Foreskin fibroblast (primary cell): ENCODE measurements around the gene RHOJ.

DNA sequence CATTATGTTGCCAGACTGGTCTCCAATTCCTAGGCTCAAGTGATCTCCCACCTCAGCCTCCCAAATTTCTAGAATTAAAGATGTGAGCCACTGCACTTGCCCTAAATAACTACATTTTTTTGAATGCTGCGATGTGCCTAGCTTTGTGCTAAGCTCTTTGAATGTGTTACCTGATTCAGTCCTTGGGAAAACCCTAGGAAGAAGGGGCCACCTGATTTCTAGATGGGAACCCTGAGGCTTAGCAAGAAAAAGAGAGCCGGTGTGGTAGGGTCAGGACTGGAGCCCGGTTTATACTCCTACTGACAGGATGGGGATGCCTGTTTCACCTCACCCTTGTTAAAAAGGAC lies 119.7 kb downstream of the PRKCH start:
- RRBS = no CpG with 5 or more reads among the region's 3 CpGs

DNA sequence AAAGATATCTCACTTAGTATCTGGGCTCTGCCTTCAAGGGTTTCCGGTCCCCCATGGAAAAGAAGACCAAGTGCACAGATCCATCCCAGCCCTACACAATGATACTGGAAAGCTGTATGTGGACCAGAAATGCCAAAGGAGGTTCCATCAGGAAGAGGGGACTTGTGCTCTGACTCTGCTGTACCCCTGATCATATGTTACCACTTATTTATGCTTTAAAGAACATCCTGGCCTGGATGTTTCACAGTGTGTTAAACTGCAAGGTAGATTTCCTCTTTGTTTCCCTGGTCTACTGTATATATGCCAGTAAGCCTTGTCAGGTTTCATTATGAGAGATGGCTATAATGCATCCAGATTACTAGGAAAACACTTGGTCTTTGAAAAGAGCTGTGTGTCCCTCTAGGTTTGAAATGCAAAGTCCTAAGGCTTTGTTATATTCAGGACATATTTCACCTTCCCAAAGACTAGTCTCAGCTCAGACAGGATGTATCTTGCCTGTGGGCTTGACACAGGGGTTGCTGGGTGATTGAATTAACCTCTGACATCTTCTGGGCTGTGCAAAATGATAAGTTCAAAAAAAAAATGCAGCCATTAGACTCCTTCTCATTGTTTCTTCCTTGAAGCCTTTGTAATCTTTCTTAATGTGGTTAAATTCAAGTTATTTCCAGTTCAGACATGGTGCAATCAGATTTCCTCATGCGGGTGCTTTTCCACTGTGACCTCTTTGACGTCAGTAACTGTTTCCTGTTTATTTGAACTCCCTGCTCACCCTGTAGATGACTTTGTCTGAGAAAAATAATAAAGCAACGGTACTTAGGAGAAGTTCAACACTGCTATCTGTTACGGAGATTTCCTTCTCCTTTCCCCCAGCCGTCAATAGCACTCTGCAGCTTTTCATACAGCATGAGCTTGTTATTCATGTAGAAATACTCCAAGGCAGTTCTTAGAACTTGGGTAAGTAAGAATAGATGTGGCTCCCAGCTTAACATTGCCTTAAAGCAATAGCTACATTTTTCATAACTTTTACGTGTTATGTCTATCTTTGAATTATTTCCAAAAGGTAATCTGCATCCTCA lies 155.3 kb downstream of the PRKCH start:
- RRBS = no CpG with 5 or more reads among the region's 7 CpGs

- RRBS = no CpG with 5 or more reads among the region's 2 CpGs
These were observed 183.5 kb downstream of the PRKCH start for GRCh38 chr14:61504929-61505304.

DNA sequence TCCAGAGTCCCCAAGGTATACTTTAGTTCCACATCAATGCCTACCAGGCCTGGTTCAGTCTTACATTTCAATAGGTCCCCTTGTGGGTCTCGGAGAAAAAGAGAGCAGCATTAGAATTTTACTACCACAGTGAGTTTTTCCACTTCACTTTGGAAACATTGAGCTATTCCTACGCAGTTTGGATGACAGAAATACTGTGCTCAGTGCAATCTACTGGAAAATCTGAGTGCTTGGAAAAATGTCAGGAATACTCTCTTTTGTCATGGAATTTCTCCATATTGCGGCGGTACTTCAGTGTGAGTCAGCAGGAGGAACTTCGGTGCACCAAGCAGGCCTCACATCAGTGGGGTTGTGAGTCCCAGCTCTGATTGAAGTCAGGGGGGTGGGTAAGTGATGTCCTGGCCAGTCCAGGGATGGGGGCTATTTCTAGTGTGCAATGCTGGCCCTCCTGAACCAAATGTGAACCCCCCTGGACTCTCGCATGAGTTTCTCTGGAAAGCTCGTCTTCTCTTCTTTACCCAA lies 184.7 kb downstream of the PRKCH start:
- RRBS = no CpG with 5 or more reads among the region's 7 CpGs

GRCh38 chr14:61511427-61511989 lies 183.8 kb upstream of the HIF1A start:
- RRBS = no CpG with 5 or more reads among the region's 8 CpGs

- RRBS = no CpG with 5 or more reads among the region's 5 CpGs
These were observed 177.5 kb upstream of the HIF1A start for GRCh38 chr14:61517655-61518293.

DNA sequence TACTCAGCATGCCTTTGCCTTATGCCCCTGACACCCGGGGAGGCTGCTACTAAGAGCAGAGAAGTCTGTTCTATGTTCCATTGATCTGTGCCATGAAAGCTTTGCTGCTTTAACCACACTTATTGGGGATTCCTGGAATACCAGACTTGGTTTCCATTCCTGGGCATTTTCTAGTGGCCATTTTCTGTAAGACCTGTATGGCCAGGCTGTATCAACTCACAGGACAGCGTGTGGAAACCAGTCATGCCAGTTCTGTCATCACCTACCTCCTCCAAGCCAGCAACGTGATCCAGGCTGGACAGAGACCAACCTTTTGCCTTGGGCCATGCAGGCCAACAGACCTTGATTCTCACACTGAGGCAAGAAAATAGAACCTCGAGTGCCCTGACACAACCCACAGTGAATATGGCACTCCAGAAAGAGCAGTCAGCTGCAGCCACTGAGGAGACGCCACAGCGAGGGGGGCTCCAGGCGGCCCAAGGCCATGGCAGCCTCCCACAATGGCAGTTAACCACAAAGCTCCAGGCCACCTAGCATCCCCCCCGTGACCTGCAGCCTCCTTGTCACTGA lies 168.9 kb upstream of the HIF1A start:
- RRBS = no CpG with 5 or more reads among the region's 8 CpGs

GRCh38 chr14:61694707-61695375 lies 472 bp upstream of the HIF1A start:
- RRBS = no CpG with 5 or more reads among the region's 34 CpGs

- RRBS = no CpG with 5 or more reads among the region's 9 CpGs
These were observed 18.2 kb upstream of the SNAPC1 start for GRCh38 chr14:61743768-61744707.

DNA sequence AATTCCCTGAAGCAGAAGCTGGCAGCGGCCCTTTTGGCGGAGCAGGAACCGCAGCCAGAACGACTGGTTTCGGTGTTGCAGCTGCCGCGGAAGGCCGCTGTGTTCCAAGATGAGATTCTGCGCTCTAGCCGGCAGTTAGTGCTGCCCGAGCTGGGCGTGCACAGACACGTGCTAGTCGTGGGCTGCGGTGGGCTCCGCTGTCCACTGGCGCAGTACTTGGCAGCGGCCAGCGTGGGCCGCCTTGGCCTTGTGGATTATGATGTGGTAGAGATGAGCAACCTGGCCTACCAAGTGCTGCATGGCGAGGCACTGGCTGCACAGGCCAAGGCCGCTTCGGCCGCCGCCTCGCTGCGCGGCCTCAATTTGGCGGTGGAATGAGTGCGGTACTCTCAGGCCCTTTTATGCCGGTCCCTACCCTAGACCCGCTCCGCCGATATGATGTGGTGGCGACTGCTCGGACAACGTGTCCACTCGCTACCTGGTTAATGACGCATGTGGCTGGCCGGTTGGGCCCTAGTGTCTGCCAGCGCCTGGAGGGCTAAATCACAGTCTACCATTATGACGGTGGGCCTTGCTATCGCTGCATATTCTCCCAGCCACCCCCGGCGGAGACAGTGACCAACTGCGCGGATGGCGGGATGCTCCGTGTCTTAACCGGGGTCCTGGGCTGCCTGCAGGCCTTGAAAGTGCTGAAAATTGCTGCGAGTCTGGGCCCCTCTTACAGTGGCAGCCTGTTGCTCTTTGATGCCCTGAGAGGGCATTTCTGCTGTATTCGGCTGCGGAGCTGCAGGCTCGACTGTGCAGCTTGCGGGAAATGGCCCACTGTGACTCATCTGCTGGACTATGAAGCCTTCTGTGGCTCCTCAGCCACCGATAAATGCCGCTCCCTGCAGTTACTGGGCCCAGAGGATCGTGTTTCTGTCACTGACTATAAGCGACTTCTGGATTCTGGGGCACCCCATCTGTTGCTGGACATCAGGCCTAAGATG lies 52.1 kb downstream of the SYT16 start:
- RRBS = 84% methylated on average over 11 of the region's 59 CpGs

DNA sequence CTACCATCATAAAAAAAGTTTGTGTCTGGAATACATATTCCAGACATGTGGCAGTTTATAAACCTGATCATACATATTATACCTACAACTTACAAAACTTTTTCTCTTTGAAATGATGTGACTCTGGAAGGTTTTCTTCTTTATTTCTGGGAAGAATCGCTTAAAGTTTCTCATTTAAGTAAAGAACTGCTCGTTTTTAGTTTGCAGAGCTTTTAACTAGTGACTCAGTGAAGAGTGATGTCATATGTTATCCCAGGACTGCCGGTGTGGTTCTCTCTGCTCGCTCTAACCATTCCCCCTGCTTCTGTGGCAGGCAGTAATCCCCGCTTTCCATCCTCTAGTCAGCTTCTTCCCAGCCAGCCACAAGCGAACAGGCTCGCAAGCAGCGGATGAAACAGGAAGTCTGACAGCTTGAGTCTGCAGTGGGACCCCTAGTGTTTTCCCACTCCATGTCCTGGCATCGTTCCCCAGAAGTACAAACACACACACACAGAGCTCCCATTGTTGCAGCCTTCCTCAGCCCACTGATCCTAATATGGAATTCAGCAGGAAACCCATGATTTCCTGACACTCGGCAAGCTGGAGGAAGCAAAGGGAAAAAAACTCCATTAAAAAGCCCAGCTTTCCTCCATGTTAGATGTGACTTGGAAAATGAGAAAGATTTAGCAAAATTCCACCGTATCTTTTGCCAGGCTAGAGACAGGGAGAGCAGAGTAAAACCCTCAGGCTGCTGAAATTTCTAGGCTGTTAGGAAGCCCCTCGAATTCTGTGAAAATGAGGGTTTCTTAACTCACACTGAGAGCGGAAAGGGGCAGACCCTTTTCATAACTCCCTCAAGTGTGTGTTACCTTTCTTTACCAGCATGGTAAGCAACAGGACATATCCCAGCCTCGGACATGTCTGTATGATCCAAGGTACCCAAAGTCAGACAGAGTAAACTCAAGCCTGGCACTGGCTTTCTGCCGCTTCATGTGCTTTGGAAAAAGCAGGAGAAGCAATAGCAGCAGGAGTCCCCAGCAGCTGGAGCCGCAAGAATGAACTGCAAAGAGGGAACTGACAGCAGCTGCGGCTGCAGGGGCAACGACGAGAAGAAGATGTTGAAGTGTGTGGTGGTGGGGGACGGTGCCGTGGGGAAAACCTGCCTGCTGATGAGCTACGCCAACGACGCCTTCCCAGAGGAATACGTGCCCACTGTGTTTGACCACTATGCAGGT lies at the start of gene RHOJ:
RHOJ (plus strand) TSS at position 608 of the 1,214 bp plus-strand sequence.
- RRBS = no CpG with 5 or more reads among the region's 25 CpGs

GRCh38 chr14:63205050-63205331 lies 748 bp downstream of the RHOJ start:
- RRBS = no CpG with 5 or more reads among the region's 8 CpGs

DNA sequence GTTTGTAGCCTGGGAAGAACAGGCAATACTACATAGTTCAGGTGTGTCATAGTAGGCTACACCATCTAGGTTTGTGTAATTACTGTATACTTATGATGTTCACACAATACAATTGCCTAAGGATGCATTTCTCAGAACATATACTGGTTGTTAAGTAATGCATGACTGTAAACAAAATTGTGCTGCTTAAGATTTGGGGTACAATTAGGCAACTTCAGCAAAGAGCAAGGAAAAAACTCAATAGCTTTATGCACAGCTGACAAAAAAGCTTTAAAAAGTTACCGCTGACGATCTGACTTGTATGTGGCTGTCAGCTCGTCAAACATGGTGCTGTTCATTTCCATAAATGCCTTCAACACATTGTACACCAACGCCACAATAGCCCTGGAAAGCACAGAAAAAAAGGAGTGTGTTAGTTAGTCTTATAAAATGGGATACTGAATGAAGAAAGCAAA lies 63.1 kb upstream of the GPHB5 start:
- RRBS = no CpG with 5 or more reads among the region's 4 CpGs

DNA sequence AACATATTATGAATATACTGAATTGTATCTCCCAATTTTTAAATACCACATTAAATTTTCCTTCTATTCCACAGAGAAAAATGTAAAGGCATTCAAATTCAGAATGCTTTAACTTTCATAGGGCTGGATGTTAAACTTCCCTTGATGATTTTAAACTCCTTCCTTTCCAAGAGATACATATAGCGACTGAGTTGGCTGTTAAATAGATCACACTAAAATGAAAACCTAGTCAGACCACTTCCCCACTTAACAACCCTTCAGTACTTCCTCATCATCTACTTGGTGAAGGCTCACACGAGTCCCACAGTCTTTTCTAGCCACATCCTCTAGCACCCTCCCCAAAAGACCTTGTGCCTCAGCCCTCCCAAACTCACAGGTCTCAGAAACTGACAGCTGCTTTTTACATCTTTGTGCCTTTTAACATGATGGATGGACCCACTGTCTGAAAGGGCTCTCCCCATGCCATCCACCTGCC lies 65.0 kb upstream of the GPHB5 start:
- RRBS = no CpG with 5 or more reads among the region's 2 CpGs

GRCh38 chr14:63480683-63481193 lies 62.4 kb downstream of the PPP2R5E start:
- RRBS = no CpG with 5 or more reads among the region's 3 CpGs

DNA sequence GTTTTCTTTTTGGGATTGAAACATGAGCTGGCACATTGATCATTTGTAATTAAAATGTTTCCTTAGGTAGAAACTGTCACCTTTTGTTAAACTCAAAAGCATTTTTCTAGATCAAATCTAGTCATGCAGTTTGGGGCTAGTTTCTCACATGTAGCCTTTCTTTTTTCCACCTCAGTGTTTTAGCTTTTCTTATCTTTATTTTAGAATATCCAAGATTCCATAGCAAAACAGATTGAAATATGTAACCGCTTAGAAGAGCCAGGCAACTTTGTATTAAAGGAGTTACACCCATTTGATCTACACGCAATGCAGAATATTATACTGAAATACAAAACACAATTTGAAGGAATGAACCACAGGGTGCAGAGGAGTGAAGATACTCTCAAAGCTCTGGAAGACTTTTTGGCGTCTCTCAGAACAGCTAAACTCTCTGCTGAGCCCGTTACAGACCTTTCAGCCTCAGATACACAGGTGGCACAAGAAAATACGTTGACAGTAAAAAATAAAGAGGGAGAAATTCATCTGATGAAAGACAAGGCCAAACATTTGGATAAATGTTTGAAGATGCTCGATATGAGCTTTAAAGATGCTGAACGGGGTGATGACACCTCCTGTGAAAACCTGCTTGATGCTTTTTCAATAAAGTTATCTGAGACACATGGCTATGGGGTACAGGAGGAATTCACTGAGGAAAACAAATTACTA lies 149.9 kb downstream of the SYNE2 start:
- RRBS = no CpG with 5 or more reads among the region's 7 CpGs

DNA sequence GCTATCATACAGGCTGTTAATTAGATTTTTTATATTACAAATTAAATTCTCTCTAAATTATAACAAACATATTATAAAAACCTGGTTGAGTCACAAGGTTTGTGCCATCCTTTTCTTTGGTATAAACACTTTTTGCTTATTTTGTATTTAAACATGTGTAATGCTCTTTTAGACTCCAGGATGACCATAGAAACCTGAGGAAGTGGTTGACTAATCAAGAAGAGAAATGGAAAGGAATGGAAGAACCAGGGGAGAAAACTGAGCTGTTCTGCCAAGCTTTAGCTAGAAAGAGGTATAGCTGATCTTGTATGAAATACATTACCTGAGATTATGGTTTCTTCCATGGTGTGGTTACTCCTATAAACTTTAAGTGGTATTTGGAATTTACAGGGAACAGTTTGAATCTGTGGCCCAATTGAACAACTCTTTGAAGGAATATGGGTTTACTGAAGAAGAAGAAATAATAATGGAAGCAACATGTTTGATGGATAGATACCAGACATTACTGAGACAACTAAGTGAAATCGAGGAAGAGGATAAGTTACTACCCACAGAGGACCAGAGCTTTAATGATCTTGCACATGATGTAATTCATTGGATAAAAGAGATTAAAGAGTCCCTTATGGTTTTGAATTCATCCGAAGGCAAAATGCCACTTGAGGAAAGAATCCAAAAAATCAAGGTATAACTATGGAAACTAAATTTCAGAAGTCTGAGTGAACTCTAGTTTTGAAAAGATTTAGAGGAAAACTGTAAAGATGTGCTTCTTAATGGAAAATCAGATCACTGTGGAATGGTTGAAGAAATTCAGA lies 172.1 kb downstream of the SYNE2 start:
- RRBS = no CpG with 5 or more reads among the region's 2 CpGs

DNA sequence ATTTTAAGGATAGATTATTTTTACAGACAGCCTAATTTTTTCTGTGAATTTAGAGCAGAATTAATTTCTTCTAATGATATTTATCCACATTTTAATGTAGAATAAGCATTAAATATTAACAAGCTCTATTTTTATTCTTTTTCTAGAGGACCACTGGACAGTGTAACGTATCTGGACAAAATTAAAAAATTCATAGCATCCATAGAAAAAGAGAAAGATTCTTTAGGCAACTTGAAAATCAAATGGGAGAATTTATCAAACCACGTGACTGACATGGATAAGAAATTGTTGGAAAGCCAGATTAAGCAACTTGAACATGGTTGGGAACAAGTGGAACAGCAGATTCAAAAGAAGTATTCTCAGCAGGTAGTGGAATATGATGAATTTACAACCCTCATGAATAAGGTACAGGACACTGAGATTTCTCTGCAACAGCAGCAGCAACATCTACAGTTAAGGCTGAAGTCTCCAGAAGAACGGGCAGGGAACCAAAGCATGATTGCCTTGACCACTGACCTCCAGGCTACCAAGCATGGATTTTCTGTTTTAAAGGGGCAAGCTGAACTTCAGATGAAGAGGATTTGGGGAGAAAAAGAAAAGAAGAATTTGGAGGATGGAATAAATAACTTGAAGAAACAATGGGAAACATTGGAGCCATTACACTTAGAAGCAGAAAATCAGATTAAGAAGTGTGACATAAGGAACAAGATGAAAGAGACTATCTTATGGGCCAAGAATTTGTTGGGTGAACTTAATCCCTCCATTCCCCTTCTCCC lies 198.8 kb downstream of the SYNE2 start:
- RRBS = no CpG with 5 or more reads among the region's 3 CpGs

DNA sequence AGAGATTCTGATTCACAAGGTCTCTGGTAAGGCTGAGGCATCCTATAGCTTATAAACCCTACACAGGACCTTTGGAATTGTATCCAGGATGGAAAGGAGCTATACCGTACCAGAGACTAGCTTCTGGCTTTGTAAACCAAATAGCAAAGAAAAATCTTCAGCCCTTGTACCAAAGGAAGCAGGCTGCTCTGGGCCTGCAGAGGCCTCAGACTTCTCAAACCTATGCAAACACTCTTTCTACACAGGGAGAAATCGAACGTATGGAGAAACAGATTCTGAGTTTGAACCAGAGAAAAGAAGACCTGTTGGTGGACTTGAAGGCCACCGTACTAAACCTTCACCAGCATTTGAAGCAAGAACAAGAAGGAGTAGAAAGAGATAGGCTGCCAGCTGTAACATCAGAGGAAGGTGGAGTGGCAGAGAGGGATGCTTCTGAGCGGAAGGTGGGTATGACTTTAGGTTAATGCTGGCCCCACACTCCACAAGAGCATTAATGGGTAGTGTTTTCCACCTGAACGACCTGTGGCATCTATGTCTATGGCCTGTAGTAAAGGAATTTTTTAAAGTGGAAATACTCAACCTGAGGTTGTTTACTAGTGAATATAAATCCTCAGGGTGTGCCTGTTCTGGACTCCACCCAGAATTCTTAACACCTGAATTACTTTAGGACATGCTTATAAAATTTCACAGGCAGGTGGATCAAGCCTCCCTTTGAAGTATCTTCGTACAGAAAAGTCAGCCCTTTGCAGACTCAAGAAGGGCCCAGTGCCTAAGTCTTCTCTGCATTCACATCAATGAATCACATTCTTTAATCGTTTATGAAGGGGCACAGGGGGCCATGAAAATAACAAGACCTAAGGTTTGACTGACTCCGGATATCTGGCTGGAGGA lies 196.2 kb downstream of the ESR2 start:
- RRBS = no CpG with 5 or more reads among the region's 9 CpGs